Hair follicle dermal papilla cell (primary cell): ENCODE measurements around a stretch of chr1.

DNA sequence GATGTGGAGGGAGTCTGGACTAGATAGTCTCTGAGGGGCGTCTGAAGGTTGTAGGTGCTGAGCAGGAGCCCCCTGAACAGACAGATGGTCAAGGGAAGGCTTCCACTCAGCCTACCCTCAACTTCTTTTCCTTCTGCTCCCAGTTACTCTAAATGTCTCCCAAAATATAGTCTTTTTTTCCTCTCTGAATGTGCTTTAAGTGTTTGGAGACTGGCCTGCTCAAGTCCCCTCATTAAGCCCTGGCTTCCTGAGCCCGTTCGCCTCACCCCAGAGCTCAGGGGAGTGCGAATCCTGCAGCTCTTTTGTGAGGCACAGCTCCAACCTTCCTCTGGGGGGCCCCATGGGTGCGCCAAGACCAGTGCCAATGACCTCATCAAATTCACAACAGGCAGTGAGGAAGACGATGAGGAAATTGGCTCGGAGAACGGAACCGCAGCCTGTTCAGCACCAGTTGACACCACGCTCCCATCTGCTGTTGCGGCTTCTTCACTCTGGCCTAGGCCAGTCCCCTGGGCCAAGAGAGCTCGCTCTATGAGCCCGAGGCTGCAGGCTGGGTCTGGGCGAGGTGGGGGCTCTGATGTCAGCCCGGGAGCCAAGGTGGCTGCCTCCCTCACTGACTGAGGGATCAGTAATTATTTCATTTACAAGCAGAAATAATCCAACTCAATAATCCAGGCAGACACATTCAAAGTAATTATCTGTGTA, 2.3 kb downstream of the PLEKHA6 start:
- CAGE, long polyA plus RNA: no peak

DNA sequence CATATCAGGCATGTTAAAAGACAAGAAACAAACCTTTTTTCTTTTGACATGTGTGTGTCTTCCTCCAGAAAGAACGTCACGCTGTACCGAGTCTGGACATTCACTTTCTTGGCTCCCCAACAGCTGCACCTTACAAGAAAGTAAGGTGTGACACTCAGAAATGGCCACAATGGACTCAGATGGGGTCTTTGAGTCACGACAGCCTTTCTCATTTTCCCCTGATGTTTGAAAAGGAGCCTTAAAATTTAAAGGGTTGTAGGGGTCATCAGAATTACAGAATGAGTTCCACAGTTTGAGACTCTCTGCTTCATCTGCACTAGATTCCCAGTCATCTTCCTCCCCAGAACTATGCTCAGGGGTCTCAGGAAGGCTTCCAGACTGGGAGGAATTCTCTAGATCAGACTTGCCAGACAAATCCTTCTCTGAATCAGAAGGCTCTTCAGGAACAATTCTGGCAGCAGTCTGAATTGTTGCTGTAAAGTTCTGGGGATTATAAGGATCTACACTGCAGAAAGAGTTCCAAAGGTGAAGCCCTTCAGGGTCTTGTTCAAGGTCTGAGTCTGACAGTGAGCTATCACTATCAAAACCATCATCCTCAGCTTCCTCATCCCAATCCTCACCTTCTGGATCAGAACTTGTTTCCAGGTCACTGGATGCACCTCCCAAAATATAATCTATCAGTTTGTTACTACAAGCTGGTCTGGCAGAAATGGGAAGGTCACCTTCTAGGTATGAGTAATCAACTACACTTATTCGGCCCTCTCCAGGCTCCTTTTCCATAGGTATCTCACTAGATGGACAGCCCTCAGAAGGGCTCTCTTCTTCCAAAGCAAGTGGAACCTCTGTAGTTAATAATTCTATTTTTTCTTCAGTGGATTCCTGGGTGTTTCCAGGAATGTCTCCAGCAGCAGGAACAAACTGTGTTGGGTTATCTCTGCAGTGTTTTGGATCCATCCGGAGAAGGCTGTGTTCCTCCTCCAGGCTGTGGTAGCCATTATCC, 1.9 kb downstream of the PPP1R15B start:
- CAGE, long polyA plus RNA: no peak

- CAGE, long polyA plus RNA: no peak
Measured at GRCh38 chr1:204448455-204448967, 36.9 kb upstream of the PPP1R15B start.

DNA sequence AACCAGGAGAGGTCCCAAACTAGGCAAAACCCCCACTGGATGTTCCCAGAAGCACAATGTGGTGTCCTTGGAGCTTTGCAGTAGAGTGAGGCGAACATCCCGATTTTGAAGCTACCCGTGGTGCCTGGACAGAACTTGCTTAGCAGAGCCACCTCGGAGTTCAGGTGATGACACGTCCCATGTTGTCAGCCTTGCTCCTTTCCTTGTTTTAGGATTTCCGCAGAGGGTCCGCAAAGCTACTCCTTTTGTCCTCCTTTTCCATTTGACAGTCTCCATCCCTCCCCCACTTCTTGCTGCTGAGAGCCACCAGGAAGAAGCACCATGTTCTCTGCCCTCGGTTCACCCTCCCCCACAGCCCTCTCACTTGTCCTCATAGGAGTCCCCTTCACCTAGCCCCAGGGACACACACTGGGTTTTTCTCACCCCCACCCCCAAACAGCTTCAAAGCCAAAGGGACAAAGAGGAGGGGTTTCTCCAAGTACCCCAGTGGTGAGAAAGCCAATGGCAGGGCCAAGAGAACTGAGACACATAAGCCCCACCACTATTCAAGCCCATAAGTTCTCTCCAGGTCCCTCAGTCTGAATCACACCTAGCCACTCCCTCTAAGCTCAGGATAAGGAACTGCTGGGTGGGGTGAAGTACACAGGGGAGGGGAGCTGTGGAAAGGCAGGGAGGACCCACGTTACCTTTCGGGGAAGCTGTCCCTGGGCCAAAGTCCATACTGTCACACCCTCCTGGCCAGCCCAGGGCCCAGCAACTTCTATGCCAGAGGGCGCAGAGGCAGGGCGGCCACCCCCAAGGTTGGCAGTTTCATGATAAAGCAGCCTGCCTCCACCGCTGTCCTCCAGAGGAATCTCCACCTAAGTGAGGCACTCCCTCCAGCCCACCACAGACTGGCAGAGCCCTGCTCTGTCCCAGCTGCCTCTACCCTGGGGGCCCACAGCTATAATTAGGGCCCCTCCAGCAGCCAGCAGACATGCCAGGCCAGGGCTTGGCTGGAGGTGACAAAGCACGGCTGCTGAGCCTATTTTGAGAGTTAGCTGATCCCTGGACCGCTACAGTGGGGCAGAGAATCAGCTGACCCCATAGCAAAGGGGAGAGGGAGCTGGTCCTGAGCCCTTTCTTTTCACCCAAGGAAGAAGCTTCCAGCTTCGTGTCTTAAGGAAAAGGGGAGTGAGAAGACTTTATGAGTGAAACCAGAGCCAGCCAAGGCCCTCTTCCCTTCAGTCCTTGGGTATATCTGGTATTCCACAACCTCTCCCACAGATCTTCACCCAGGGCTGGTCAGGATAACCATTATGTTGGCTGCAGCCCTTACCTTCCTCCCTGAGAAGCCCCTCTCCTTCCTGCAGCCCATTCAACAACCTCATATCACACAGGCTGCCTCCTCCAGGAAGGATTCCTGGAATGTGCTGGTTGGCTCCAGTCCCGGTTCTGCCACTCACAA, 39.1 kb upstream of the PPP1R15B start:
- CAGE, long polyA plus RNA: no peak

DNA sequence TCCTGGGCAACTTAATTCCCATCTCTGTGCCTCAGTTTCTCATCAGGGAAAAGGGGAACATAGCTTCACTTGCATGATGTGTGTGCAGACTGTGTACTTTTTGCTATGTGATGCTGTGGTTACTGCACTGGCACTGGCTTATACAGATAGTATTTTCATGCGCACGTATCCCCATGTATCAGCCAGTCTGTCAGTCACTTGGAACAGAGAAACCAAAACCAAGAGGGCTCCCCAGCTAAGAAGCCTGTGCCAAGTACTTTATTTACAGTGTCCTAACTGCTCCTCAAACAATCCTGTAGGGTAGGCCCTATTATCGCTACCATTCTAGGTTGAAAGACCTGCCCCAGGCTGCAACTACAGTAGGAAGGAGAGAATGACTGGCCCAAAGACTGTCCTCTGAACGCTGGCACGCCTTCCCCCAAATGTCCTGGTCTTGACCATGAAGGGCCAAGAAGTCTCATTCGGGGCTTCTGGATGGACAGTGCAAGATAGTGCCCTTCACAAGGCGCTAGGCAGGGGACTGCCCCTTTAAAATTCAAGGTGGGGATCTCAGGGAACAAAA, 40.1 kb upstream of the PPP1R15B start:
- CAGE, long polyA plus RNA: no peak

DNA sequence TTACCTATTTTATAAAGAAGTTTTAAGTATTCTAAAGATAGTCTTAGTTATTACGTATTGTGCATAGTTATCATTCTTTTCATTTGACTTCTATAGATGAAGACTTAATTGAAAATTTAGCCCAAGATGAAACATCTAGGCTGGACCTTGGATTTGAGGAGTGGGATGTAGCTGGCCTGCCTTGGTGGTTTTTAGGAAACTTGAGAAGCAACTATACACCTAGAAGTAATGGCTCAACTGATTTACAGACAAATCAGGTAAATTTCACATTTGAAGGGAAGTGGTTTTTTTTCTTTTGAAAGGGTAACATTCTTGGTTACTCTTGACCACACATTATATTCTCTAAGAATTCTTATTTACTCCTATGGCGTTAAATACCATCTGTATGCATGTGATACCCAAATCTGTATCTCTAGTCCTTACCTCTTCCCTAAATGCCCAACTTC, 26.5 kb downstream of the MDM4 start:
- CAGE, long polyA plus RNA: no peak

- CAGE, long polyA plus RNA: no peak
Measured at GRCh38 chr1:204706234-204706969, 20.9 kb upstream of the LRRN2 start.

GRCh38 chr1:204951694-204952168, 91.3 kb upstream of the CNTN2 start:
- CAGE, long polyA plus RNA: no peak

GRCh38 chr1:205037761-205037960, 5.4 kb upstream of the CNTN2 start:
- CAGE, long polyA plus RNA: no peak

DNA sequence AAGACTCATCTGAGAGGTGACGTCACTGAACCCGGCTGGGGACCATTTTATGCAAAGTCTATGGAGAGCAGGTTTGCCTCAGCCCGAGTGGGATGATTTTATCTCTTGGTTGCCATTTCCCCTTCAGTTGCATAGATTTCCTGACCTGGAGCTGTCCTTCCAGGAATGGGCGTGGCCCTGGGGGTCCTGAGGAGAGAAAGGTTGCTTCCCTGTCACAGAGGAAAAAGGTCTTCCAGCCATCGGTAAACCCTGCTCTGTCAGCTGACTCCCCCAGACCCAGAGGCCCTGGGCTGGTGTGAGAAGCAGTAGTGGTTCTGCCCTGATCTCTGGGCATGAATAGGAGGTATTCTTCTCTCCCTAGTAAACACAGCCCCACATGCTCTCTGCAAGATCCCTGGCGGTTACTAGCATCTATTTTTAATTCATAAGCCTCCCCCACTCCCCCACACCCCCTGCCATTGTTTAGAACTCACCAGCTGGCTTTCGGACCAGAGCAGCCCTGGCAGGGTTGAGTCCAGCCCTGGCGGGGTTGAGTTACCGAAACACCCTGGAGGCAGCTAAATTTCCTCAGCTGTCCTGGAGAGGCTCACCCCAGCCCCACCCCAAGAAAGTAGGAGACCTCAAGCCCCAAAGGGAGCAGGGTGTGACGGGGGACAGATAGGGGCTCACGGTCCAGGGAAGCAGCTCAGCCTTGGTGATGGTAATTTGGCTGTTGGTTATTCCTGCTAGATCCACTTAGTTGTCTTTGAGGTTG, 19.8 kb downstream of the TMCC2 start:
- CAGE, long polyA plus RNA: no peak

DNA sequence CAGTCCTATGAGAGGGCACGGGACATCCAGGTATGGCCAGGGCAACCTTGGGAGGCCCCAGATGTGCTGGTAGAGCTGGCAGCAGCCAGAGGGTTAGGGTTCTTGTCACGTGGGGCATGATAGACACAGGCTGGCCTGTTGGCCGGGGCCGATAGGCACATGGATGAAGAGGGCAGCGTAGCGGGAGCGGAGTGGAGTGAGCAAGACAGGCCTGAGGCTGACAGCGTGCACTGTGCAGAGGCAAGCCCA, 43.4 kb downstream of the TMCC2 start:
- CAGE, long polyA plus RNA: no peak

DNA sequence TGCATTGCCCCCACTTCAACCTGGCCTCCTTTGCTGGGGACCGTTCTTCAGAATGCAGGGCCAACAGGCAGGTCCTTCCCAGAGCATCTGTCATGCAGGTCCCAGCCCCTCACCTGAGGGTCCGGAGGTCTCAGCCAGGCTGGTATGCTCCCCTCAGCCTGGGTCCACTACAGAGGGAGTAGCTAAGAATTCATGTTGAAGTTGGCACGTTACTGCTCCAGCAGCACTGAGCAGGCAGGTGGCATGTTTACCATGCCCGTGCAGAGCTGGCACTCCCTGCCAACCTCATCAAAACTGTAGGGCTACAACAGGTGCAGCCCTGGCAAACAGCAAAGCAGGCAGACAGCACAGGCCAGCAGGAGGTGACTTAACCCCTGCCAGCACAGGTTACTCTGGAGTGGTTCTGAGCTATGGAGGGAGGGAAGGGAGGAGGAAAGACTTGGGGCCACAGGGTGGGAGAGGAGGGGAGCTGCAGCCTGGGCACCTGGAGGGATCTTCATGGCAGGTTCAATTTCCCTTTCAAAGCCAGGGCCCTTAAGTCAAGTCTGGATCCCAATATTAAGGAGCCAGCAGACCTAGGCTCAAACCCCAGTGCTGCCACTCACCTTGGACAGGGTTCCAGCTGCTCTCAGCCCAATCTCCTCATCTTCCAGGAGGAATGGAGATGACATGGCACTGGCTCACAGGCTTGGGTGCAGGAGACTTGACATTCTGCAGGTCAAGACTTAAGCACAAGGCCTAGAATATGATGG, 46.3 kb downstream of the NUAK2 start:
- CAGE, long polyA plus RNA: no peak

GRCh38 chr1:205313269-205313507, 8.4 kb downstream of the NUAK2 start:
- CAGE, long polyA plus RNA: no peak

DNA sequence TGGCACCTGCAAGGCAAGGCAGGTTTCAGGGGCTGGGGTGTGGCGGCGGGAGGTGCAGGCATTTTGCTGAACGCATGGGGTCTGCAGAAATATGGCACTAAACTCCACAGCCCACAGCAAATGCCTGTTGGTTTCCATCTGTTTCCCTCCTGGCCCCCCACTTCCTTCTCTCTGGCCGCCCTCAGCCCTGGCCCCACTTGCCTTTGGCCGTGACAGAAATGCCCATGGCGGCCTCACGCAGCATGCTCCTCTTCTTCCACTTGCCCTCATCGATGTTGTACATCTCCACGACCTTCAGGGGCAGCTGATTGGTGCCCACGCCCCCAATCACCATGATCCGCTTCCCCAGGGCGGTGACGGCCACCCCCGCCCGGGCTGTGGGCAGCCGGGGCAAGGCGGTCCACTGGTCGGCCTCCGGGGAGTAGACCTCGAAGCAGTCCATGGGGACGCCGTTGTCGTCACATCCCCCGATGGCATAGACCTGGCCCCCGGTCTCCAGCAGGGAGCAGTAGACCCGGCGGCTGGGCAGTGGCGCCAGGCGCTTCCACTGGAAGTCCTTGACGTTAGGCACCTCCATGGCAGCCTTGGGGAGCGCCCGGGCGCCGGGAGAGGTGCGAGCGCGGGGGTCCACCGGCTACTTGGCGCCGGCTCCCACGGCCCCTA, 13.6 kb downstream of the KLHDC8A start:
- CAGE, long polyA plus RNA: no peak

DNA sequence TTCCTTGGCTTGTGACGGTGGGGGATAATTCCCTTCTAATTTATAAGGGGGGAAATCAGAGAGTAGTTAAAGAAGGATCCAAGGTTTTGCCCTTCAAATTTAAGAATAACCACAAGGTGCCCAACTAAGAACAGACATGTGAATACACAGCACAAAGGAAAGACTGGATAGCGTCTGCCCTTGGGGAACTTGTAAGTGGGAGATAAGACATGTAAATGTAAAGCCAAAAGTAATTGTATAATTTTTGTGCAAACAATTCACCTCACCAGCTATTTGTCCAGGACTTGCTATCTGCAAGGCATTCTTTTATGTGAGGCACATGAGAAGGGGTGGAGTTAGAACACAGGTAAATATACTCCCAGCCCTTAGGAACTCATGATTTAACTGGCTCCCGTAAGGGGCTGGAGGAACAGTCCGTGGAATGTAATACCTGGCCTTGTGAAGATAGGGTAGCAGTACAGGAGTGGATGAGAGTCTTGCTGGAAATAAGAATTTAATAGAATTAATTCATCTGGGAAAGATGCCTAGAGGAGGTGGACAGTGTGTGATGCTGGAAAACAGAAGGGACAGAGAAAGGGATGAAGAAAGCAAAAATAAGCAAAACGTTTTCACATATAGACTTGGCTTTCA, 3.0 kb upstream of the MFSD4A start:
- CAGE, long polyA plus RNA: no peak

DNA sequence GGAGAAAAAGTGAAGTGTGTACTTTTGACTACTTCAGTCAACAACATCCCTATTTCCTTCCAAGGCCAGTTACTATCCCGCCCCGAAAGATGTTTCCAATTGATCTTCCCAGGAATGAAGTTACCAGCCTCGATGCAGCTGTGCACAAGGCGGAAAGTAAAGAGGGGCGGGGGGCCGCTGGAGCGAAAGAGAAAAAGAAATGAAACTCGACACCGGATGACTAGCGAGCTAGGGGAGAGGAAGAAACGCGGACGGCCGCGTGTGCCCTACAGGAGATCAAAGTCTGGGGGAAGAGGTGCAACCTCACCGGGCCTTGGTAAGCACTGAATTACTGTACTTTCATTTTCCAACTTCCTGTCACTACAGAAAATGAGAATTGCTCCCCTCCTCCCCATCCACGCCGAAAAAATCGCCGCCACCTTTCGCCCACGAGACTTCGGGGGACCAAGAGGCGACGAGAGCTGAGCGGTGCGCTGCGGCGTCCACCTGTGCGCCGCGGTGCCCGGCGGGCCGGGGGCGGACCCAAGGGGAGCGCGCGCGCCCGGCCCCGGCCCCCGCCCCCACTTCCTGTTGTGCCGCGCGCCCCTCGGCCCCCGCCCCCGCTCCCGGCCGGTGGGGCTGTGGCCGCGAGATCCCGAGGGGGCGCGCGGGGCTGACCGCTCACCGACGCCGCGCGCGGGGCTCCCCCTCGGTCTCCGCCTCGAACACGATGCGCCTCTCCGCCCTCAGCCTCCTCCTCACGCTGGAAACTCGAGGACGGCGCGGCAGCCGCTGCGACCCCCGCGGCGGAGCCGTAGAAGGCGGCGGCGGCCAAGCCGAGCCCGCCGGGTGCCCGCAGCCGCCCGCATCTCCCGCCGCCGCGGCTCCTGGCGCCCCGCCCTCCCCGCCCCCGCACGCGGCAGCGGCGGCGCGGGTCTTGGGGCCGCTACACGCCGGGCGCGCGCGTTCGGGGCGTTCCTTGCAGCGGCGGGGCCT, 556 bp downstream of the ELK4 start:
- CAGE, long polyA plus RNA: no peak

DNA sequence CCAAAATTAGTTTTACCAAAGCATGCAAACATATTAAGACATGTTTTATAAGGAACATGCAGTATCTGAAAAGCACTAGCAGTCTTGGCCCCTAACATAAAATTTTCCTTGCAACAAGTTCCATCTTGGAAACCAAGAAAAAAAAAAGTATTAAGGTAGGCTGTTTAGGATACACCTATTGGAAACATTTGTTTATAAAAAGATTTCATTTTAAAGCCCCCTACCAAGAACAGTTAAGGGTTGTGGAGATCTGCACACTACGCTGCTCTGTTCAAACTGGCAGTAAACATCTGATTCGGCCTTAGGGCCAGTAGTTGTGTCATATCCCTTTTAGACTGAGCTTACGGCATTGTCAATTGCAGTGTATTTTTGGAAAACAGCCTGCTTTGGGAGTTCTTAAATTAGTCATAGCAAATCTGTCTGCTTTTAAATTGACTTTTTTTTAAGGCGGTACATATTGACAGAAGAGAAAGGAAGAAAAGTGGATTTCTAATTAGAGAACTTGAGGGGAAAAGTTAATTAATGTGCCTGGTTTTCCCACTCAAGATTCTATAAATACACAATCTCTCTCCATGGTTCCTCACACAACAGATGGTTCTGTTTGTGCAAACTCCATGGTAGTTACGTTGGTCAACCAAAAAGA, 1.6 kb upstream of the ELK4 start:
- CAGE, long polyA plus RNA: no peak

DNA sequence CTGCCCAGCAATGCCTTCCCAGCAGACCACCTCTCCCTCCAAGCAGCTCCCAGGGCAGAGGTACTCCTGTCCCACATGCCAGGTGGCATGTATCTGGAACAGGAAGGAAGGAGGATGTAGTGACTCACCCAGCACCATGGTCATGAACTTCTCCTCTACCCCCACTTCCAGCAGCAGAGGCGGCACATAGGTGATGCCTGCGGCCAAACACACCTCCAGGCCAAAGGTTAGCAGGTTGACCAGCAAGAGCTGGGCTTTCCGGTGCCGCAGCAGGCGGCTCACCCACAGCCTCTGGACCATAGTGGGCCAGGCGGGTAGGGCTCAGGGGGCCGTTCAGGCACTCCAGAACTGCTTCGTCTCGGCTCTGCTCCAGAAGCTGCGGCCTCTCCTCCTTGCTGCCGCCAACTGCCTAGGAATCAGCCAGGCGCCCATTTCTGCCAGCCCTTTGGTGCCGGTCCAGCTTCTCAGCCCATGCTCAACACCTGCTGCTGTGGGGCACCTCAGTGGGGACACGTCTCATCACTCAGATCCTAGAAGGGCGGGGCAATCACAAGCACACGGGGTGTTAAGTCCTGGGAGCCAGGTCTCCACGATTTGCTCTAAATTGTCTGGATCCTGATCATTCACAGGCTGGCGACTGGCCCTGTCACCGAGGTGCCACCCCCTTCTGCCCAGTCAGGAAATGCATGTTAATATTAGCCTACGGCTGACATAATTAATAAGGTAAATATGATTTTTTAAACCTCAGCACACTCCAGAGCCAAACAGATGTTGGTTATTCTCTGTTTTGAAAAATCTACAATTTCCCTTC, 15.7 kb downstream of the SLC45A3 start:
- CAGE, long polyA plus RNA: no peak

DNA sequence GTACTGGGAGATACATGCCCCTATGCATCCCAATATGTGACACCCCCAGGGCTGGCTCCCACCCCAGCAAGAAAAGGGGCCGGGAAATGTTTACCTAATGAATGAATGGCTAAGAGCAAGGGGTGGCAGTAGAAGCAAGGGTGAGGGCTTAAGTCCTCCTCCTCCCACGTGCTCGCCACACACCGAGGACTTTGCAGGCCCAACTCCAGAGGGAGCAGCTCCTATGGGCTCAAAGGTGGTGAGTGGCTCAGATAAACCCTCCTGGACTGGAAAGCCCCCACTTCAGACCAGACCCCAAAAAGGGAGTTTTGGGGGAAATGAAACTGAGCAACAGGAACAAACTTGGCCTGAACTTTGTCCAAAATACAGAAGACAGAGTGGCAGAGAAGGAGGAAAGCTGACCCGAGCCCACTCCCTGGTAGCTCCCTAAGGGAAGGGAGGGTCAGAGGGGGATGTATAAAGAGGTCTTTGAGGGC, 11.3 kb downstream of the SLC45A3 start:
- CAGE, long polyA plus RNA: no peak

GRCh38 chr1:205675786-205676417, 4.4 kb downstream of the SLC45A3 start:
- CAGE, long polyA plus RNA: no peak